Cardiac ventricle fibroblast (primary cell): Measurements from ENCODE around the gene C2orf68.

GRCh38 chr2:85369459-85370012 is 15.0 kb downstream of the ELMOD3 start:
- RAMPAGE, long total RNA, result no peak

- RAMPAGE, long total RNA, result no peak
Measured at GRCh38 chr2:85409573-85410164, 497 bp downstream of the CAPG start.

DNA sequence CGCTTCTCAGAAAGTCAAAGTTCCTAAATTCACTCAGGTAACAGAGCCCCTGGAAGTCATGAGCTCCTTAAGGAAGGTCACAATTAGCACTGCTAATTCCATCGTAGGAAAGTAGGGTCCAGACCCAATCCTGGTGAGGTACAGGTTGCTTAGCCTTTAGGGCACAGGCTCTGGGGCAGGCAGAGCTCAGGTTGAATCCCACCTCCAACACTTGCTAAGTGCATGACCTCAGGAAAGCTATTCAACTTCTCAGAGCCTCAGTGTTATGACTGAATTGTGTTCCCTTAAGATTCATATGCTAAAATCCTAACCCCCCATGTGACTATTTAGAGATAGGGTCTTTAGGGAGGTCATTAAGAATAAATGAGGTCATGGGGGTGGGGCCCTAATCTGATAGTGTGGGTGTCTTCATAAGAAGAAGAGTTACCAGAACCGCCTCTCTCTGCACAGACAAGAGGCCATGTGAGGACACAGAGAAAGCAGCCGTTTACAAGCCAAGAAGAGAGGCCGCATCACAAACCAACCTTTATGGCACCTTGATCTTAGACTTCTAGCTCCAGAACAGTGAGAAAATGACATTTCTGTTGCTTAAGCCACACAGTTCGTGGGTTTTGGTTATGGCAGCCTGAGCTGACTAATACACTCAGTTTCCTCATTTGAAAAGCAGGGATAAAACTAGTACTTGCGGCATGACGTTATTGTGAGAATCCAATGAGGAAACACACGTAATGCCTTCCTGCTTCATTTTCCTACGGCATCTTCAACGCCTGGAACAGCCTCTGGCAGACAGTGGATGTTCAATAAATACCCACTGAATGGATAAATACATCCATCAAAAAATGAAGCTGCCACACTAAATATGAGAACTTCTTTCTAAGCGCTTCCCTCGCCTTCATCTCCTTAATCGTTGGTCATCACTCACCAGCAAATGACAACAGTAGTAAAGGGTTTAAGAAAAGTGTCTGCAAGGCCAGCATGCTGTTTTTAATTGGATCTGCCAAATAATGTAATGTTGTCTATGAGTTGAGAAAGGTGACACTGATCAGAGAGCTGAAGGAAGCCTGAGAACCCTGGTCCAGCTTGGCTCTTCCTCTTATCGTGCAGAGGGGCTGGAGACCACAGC is 10.0 kb downstream of the SH2D6 start:
- RAMPAGE, long total RNA, result no peak

GRCh38 chr2:85437544-85438513 is 19.3 kb downstream of the SH2D6 start:
- RAMPAGE, long total RNA, result no peak

GRCh38 chr2:85499883-85500762 is 38.8 kb upstream of the MAT2A start:
- RAMPAGE, long total RNA, result no peak

DNA sequence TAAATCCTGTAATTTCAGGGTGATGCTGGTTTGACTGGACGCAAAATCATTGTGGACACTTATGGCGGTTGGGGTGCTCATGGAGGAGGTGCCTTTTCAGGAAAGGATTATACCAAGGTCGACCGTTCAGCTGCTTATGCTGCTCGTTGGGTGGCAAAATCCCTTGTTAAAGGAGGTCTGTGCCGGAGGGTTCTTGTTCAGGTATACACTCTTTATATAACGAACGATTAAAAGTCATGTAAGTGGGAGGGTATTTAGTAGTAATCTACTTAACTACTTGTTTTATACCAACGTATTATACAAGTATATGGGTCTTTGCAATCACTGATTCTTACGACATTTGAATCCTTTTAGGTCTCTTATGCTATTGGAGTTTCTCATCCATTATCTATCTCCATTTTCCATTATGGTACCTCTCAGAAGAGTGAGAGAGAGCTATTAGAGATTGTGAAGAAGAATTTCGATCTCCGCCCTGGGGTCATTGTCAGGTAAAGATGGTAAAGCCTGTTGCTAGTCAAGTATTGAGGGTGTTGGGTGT is 3.6 kb downstream of the MAT2A start:
- RAMPAGE, long total RNA, result no peak

DNA sequence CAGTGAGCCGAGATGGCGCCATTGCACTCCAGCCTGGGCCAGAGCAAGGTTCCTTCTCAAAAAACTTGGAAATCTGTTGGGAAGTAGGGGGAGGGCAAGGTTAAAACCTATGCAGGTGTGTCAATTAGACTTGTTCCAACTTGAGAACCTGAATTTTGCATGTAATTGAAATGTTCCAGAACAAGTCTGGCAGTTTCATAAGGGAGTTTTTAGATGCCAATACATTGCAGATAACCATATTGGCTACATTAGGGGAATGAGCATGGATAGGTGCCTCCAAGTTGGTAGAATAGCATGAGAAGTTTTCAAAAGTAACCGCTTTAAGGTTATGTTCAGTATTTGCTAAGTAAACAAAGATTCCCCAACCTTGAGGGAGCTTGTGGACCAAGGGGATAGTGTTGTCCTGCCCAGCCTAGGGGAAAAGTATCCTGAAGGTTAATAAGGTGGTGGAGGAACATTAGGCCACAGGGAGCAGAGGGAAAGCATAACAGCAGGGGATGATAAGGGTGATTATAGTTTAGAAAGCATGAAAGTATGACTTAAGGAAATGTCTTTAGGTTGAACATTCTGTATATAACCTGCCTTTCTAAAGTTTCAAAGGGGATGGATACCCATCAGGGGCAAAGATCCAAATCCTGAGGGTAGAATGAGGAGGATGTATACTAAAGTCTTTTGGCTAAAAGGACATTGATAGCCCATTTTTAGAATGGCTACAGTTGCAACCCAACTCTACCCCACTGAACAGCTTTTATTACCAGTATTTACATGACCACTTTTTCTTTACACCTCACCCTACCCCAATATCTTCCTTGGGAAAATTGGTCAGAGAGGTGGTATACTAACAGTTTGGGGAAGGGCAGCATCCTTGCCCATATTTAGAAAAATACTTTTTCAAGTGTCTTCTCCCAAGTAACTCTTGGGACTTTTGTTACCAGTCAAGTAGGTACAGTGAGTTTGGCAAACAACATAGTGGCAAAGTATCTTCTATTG is 8.0 kb downstream of the MAT2A start:
- RAMPAGE, long total RNA, result no peak

DNA sequence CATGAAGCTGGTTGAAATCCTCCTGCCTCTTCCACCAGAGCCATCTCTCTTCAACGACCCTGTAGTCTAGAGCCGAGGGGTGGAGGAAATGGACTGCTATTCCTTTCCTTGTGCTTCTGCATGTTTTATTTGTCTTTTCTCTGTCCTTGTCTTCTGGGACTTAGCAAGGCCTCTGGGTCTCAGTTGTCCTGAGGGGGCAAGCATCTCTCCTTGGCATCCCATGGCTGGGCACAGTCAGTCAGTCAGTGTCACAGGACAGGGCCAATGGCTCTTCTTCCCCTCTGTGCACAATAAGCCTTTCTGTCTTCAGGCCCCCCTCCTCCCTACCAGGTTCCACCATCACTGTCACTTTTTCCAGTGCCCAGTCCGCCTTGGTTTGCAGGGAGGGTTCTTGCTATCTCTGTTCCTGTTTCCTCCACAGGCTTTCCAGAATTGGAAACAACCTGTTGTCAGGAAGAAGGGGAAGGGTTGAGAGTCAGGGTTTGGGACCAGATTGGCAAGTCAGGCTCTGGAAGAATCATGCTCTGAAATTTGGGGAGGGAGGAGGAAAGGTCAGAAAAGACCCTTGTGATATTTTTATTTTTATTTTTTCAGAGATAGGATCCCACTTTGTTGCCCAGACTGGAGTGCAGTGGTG is 1.7 kb upstream of the VAMP5 start:
- RAMPAGE, long total RNA, result no peak

- RAMPAGE, long total RNA, result no peak
Measured at GRCh38 chr2:85590378-85590978, 5.1 kb upstream of the RNF181 start.

DNA sequence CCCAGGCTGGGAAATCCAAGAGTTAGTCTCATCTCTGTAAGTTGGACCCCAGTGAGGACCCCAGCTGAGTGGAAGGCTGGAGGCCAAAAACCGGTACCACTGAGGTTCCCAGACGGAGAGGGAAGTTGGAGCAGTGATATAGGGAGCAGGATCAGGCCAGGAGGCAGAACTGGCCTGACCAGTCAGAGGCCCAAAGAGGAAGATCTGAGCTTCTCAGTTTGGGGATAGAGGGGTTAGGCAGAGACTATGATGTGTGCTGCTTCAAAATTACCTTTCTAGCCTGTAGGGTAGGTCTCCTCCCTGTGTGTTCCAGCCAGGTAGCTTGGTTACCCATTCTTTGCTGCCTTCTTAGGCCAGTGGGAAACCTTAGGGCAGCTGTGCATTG is 4.6 kb upstream of the RNF181 start:
- RAMPAGE, long total RNA, result no peak

GRCh38 chr2:85603269-85603573 is 723 bp upstream of the TMEM150A start:
- RAMPAGE, long total RNA, result no peak

DNA sequence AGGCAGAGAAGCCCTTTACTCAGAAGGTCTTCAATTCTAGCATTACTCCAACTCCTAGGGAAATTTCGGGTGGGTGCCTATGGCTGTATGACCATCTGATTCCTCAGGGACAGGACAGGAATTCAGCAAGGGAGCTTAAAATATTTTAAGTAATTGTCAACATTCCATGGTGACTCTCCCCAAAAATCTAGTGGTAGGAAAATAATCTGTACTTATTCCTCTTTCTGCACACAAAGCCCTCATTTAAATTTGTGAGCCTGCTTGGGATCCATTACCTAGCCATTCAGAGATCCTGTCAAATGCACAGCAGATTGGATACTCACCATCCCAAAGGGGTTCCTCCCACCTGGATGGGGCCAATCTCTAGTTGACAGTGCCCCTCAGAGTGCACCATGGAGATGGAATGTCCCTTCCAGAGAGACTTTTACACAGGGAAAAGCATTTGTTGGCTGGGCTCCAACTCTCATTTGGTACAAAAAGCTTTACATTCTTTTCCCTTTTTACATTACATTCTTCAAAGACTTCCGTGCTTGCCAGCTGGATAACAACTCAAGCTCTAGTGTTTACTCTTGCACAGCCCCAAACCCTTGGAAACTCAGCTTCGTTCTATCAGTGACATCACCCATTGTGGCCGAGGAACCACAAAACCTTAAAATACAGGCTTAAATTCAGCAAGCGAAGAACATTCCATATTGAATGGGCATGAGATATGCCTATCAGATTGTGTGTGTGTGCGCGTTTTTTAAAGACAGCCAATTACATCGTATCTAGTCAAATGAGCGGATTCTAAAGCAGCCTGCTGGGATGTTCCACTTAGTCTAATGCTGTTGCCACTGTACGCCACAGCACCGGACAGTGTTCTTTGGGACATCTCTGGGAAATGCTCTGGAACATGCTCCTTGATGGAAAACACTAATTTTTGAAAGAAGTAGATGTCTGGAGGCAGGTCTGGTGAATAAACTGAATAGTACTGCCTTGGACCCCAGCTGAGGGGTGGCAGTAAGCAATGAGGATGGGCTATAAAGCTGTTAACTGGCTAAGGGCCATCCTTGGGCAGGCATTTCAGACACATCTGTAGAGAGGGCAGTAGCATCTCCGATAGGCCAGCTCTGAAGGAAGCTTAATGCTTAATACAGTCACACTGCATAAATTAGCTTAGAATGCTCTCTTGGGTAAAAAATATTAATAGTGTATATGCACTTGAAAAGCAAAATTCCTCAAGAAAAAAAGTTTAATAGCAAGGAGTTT is 3.4 kb upstream of the TMEM150A start:
- RAMPAGE, long total RNA, result no peak

DNA sequence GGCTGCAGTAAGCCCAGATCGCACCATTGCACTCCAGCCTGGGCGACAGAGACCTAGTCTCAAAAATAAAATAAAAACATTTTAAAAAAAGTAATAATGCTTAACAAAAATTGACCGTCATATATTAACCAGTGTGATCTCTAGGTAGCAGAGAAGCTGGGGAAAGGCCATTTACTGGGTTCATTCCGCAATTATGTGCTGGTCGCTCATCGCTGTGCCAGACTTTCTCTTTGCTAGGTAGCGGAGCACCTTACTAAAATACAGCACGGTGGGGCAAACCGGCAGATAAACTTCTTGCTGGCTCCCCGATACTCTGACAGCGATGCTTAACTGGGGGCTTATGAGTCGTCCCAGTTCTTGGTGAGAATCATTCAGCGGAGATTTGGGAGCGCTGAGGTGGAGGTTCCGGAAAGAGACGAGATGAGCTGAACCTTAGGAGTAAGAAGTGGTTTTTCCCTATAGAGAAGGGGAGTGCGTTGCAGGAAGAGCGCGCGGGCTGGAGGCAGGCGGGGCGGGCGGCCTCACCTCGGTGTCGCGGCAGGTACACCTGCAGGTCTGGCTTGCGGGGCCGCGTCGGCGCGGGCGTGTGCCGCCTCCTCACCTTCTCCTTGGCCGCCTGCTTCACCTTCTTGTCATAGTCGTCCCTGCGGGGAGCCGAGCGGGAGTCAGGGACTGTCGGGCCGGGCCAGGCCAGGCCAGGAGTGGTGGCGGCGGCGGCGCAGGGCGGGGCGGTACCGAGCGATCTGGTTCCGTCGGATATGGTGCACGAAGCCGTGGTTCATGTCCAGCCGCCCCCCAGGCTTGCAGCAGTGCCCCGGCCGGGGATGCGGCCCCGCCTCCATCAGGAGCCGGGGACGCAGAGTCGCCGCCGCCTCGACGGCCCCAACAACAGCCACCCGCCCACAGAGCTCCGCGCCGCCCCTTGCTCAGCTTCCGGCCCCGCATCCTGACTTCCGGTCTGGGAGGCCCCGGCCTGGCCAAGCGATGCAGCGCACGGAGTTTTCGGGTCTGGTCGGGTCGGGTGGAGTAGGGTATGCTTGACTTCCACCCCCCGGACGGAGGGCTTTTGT is at the start of gene C2orf68:
Gene C2orf68 (minus strand): TSS at position 924 of the 1,070 bp plus-strand sequence.
- RAMPAGE, long total RNA, result no peak

GRCh38 chr2:85664984-85665622 is 2.9 kb downstream of the SFTPB start:
- RAMPAGE, long total RNA, result no peak

GRCh38 chr2:85745941-85746413 is 7.8 kb upstream of the ATOH8 start:
- RAMPAGE, long total RNA, result no peak

- RAMPAGE, long total RNA, result no peak
Measured at GRCh38 chr2:85754423-85755390, 916 bp downstream of the ATOH8 start.

DNA sequence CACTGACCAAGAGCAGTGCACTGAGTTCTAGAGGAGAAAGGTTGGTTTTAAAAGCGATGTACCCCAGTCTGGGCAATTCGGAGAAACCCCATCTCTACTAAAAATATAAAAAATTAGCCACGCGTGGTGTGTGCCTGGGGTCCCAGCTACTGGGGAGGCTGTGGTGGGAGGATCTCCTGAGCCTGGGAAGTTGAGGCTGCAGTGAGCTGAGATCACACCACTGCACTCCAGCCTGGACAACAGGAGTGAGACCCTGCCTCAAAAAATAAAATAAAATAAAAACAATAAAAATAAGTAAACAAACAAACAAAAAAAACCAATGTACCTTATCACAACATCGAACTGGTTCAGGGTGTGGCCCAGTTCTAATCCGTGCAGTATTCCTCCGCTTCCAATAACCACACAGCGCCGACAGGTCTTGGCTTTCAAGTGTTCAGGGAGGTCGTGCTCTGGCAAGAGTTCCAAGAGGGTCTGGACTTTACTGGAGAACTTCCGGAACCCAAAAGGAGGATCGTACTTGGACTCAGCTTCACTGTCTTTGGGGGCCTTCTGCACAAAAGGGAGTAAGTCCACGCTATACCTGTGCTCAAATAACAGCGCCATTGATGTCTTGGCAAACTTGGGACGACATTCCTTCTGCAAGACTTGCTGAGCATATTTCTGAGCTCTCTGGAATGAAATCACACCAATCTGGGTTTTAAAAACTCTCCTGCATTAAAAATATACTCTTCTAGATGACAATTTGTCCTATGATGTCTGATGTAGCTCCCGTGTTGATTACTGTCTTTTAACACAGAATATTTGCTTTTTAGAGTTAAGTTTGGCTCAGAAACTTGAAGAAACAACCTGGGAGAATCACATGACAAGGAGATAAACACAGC is 41.0 kb downstream of the ST3GAL5 start:
- RAMPAGE, long total RNA, result no peak

GRCh38 chr2:85852890-85853539 is 35.8 kb downstream of the ST3GAL5 start:
- RAMPAGE, long total RNA, result no peak

- RAMPAGE, long total RNA, result no peak
Measured at GRCh38 chr2:85886373-85887105, 2.3 kb downstream of the ST3GAL5 start.

- RAMPAGE, long total RNA, result no peak
Measured at GRCh38 chr2:85988060-85988728, 99.4 kb upstream of the ST3GAL5 start.